Foreskin keratinocyte (primary cell): ENCODE measurements around the genes VPS72, CELF3 and RIIAD1.

GRCh38 chr1:150976285-150976849, 1.7 kb upstream of the CERS2 start:
- RAMPAGE, total RNA, result no peak

DNA sequence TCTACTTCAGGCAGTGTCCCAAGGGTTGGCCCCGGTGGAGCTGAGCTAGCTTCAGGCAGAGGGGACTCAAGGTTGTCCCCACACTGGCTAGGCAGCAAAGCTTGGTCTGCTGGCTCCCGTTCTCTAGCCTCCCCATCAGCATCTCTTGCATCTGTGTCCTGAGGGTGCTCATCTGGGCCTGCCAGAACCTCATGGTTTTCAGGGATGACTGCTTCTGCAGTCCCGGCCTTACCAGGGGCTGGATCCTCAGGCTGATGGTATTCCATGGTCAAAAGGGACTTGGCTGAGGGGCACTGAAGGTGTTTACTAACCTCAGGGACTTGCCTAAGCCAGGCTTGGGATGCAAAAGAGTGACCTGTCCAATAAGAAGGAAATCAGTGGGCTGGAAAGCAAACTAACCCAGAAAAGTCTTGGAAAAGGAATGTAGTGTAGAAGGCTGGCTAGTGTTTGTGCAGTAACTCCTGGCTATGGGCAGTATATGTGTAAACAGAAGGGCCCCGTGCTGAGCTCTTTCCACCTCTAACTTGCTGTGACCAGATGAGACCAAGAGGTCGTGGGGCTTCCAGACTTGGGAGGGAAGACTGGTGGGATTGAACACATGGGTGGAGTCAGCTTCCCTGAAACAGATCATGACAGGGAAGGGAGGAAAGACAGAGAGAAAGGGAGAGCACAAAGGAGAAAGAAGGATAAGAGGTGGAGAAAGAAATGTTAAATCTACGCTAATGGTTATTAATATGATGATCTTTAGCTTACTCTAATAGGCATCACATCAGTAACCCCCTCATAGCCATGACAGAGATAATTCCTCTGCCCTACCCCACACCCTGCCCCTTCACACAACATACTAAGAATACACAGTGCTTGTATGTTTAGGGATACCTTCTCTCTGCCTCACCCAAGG, 4.1 kb downstream of the MINDY1 start:
- RAMPAGE, total RNA, result no peak

DNA sequence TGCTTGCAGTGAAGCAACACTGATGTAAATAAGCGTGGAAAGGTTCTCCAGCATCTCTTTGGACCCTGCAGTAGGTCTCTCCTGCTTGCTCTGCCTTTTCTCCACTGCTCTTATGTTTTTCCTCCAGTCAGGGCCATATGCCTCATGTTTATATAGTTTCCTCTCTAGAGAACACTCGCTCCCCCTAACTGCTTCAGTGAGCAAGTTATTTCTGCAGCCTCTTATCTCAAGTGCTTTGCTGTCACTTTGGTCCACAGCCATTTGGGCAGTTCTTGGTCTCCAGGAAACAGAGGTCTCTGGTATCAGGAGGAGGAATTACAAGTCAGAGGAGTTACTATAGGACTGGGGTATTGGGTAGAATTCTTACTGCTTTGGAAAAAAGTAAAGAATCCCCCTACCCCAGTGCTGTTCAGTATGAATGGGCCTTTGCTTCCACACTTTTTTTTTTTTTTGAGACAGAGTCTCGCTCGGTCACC, 5.3 kb downstream of the PRUNE1 start:
- RAMPAGE, total RNA, result no peak

DNA sequence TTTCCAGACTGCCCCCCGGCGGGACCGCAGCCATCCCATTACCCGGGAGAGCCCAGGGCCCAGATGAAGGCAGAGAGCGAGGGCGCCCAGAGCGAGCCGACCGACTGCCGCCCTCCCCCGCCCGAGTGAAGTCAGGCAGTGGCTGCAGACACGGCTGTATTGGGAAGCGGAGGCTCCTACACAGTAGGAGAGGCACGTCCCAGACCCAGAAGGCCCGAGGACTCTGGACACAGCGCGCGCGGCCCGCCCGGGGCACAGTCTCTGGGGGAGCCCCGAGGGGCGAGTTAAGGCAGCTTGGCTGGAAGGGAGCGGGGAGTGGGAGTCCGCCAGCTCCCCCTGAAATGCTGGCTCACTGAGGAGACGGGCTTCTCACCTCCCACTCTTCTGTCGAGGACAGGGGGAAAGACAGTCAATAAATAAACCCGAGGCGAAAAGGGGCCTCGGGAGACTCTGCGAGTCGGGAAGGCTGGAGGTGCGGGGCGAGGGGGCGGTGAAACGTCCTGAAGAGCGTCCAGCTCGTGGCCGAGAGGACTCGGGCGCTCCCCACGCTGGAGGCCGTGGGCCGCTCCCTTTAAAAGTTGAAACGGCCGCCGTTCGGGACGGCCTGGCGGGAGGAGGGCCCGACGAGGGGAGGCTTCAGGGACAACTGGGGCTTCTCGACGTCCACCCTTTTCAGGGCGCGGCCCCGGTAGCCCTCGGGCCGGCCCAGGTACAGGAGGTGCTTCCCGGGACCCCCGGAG, 14.3 kb downstream of the SEMA6C start:
- RAMPAGE, total RNA, result no peak

DNA sequence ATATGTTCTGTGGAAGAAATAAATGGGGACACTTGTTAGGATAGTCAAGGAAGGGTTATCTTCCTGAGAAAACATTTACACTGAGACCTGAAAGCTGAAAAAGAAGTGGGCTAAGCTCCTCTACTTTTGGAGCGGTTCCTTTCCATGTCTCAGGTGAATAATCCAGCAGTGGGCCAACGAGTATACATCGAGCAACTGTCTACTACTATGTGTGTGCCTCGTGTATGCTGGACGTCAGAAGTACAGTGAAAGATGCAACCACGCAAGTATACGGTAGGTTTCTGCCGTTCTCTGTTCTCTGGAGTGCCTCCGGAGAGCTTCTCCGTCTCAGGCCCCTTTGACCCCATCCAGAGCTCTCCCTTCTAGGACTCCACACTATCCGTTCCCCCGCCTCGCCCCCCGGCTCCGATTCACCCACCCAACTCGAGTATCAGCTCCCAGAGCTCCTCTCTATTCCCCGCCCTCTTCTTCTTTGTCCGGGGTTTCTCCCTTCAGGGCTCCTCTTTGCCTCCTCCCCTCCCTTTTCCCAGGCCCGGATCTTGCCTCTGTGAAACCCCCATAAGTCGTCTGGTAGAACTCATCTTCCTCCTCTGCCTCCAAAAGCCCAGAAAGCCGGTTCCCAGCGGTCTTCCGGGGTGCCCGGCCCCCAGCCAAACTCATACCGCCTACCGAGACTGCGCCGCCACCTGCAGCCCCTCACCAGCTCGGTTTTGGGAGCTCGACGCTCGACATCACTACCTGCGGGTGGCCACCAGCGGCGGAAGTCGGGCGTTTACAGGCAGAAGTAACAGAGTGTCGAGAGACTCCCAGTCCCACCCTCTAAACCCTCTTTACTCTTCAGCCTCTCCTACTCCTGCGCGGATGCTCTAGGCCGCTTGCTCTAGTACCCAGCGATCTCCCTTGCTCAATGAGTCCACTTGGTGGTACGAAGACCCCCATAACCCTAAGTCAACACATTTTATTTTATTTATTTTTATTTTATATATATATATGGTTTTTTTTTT, at the start of gene VPS72:
VPS72 (minus strand) TSS at position 736 of the 1,004 bp plus-strand sequence.
- RAMPAGE, total RNA, result start-site peak on the minus strand centred at position 703 of the sequence, 55 bp wide, 284 and 380 reads in 2 replicates

GRCh38 chr1:151251656-151252054, 2.9 kb upstream of the PSMD4 start:
- RAMPAGE, total RNA, result no peak

GRCh38 chr1:151265322-151265795, 10.8 kb downstream of the PSMD4 start:
- RAMPAGE, total RNA, result no peak

- RAMPAGE, total RNA, result no peak
Observed at GRCh38 chr1:151283216-151283703, 1.2 kb downstream of the ZNF687 start.

GRCh38 chr1:151293579-151294058, 11.5 kb downstream of the ZNF687 start:
- RAMPAGE, total RNA, result no peak

DNA sequence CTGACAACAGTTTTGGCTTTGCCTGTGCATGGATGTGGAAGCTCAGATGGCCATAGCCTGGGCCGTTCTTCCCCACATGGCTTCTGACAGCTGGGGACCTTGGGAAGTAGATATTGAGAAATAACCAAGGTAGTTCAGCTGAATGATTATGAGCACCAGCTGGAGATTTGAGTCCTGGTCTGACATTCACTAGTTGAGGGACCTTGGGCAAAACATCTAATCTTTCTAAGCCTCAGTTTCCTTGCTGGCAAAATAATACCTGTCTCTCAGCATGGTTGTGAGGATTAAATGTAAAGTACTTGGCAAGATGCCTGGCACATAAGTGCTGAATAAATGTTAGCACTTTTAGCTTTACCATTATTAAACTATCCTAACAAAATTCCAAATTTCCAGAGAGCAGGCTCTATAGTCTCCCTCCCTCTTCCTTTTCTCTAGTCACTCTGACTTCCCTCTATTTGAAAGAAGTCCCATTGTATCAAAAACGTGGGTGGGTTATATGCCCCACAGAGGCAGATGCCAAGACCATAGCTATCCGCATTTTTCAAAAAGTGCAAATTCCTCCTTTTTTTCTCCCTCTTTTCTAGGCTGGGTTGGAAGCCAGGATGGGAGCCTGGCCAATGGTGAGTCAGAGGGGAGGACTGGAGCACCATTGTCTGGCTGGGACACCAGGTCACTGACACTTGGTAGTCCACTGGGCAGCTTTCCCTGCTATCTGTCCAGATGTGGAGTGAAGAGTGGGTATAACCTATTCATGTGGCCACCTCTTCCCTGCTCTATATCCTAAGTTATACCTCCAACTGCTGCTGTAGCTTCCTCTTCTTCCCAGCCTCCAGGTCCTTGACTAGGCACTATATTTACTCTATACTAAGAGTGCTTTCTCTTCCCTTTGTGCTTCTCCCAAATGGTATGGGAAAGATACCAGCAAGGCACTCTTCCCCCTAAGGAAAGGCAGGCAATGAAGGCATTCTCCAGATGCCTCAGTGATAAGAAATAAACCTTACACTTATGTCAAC, 13.2 kb downstream of the PI4KB start:
- RAMPAGE, total RNA, result no peak

DNA sequence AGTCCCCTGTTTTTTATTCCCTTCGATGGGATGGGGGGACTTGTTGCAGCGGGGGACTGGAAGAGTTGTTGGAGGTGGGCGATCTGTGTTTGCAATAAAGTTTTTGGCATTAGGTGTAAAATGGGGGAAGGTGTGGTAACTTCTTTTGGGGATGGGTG, 740 bp downstream of the PSMB4 start:
- RAMPAGE, total RNA, result no peak

- RAMPAGE, total RNA, result no peak
Observed at GRCh38 chr1:151548697-151549156, 8.6 kb downstream of the TUFT1 start.

DNA sequence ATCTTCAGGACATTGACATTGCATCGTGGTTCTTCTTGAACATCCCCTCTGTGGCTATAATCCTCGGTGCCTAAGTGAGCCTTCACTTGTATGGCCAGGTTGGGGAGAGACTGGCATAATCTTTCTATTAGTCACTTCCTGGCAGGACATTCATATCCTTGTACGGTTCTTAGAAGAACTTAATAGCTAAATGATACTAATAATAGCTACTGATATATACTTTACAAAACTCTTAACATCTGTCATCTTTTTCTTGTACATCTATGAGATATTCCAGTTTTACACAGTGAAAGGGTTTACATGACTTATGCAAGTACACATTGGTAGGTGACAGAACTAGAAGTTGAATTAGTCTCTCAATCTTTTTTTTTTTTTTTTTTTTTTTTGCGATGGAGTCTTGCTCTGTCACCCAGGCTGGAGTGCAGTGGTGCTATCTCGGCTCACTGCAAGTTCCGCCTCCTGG, 35.7 kb downstream of the CELF3 start:
- RAMPAGE, total RNA, result no peak

GRCh38 chr1:151715995-151716887, at the start of gene CELF3:
Gene CELF3 (minus strand): TSS chr1:151716803.
- RAMPAGE, total RNA, result no peak

DNA sequence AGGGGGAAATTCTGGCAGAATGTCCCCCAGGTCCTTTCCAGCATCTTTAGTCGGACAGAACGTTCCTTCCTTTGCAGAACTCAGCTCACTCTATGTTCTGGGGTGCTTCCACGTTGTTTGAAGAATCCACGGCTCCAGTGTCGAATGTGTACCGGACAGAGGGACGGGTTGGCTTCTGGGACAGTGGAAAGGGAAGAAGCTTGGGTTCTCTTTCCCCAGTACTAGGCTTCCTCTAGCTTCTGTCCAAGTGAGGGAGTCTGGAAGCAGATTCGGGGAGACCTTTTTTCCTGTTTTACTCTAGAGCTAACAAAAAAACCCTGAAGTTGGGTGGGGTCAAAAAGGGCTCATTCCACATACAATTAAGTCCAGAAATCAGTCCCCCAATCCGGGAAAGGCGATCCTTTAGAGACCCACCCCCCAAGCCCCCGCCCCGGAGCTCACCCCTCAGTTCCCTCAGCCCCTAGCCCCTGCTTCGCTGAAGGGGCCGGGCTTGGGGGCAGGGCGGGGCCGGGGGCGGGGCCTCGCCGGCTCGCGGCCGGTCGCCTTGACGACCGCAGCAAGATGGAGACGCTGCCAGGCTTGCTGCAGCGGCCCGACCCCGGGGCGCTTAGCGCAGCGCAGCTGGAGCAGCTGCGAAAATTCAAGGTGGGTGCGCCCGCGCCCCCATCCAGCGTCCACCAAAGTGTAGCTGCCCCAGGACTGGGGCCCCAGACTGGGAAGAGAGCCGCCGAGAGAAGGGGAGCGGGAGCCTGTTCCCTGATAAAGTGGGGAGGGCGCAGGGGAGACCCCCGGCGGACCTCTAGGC, at the start of gene RIIAD1:
RIIAD1 (plus strand) TSS at position 547 of the 805 bp plus-strand sequence.
- RAMPAGE, total RNA, result no peak

DNA sequence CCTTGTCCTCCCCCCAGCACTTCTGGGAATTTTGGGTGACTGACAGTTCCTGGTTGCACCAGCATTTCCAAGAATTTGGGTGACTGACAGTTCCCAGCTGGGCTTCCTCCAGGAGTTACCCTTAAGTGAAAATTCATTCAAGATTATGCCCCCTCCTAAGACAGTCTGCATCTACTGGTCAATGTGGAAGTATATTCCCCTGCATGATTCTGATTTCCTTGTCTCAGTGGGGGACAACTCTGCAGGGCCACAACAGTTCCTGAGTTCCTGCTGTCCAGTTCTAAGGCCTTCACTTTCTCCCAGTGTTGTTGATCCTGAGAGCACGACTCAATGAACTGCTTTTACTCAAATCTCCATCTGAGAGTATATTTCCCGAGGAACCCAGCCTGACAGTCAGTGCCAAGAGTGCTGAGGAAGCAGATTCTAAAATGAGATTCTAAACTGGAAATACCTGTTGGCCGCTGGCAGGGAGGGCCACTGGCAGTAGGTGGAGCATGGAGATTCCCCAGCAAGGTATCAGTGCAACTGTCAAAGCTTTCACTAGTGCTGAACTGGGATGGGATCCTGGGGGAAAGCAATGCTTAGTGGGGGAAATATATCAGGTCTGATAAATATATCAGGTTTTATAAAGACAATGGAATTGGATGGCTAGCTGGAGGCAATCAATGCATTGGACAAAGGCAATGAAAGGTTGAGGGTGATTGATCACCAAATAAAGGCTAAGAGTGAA, 18.6 kb downstream of the RIIAD1 start:
- RAMPAGE, total RNA, result no peak

DNA sequence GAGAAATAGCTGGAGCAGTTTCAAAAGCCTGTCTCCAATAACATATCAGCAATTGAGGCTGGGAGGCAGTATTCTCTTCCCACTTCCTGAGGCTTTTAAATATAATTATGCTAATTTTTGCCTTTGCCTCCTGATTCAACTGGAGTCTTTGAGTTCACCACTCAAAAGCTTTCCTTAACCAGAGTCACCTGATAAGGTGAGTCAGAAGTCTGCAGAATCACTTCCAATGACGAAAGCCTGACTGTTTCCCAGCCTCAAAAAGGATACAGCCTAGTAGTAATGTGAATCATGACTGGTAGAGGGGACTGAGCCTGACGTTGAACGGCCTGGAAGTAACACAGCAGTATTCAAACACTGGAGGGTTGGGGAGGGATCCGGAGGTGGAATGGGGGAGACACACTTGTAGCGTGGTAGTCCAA, 10.4 kb upstream of the MRPL9 start:
- RAMPAGE, total RNA, result no peak

DNA sequence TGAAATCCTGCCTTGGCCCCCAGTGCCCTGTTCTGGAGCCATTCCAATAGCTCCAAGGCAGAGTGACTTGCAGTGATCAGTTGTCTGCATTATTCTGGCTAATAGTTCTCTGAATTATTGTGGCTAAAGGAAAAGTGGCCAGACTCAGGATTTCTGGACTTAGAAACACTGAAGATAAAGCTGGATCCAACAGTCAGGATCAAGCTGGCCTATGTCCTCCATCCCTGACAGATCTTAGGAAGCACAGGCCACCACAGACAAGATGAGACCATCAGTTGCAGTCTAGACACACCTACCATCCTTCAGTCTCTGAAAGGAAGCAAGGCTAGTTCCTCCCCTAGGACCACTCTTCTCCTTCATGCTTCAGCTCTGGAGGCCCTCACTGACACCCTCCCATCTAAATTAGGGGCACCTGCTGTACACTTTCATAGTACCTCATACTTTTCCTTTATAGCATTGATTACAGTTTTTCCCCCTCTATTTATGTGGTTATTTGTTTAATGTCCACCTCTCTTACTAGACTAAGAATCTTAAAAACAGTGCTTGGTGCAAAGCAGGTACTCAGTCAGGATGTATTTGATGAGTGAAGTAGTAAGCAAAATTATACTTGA, 947 bp upstream of the C2CD4D start:
- RAMPAGE, total RNA, result no peak

GRCh38 chr1:151898487-151899194, 10.7 kb downstream of the THEM4 start:
- RAMPAGE, total RNA, result no peak

- RAMPAGE, total RNA, result no peak
Observed at GRCh38 chr1:151980066-151981070, 13.3 kb downstream of the S100A10 start.